Cardiac septum (tissue), 1 donor: Measurements from ENCODE around the genes TUT4, SLC1A7, CZIB, MAGOH, LRRC42 and CYB5RL.

DNA sequence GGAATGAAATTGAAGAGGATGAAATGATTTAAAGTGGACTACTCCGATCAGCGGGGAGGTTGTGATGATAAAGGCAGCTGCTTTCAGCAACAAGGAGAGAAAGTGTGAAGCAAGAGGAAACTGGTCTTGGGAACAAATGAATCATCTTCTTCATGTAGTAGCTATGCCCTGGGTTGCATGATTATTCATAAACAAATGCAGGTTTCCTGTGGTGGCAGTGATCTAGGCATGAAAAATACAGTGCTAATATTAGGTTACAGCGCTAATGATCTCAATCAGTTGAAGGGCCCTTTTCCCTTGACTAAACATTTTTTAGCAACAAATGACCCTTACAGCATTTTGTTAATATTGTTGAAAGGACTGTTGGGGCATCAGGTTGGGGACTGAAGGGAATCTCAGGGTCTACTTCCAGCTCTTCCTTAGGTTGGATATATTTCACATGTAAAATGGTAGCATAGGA is 2.0 kb upstream of the ZFYVE9 start:
- PRO-cap = no peak

- PRO-cap = no peak
Measured at GRCh38 chr1:52305836-52306342, 60.1 kb downstream of the CC2D1B start.

DNA sequence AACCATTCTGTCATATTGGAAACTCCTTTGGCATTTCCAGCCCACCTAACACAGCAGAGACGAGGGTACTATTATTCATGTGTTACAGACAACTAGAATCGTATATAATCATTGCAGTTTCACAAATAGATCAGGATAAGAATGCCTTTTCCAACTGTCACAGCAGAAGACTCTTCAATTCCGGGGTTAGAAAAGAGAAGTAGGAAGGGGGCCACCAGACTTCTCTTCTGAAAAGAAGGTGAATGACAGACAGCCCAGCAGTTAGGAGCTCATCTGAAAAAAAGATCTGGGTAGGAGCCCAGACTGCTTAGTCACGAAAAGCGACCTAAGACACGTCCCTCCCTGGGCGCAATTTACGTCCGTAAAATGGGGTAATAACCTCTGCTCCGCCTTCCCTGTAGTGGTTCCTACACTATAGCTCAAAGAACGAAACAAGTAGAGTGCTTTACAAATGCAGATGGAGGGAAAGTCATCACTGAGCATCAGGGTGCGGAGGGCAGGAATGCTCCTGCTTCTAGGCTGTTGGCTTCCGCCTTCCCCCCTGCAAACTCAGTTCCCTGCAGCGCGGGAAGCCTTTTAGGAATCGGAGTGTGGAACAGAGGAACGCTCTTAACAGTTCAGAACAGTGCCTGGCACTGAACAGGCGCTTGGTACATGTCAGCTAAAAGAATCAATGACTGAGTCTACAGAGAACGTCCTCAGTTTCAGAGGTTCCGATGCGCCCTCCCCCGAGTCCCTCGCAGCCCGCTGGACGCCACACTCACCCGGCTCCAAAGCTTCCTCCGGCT is 547 bp downstream of the ORC1 start:
- PRO-cap = no peak

DNA sequence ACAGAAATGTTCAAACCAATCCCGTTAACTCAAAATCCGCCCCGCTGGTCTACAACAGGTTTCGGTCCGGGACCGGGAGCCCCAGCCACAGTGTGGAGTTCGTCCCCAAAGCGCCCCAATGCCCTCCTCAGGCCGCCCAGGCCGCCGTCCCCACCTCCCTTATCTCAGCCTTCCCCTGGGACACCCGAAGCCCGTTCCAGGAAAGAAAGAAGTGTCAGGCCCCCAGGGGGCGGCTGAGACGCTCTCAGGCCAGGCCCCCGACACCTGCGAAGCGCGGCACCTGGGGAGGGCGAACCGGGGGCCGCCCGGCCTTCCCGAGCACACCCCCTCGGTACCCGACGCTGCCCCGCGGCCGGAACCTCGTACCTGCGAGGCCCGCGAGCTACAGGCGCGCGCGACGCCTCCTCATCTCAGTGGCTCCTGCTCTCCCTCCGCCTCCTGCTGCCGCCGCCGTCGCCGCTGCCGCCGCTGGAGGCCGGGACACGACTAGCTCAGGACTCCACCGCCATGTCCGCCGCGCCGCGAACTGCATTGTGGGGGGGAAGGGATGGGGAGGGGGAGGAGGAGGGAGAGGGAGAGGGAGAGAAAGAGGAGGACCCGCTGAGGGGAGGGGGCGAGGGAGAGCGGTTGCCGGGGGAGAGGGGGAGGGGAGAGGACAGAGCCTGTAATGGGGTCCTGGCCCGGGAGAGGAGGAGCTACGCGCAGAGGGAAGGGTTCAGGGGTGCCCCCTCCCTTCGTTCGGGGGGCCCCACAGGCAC is at the start of gene TUT4:
TSS of gene TUT4 (minus strand) at position 528 of the 758 bp plus-strand sequence.
- PRO-cap = bidirectional peak, plus-strand start outside the sequence, minus-strand start at position 528 of the sequence

GRCh38 chr1:52631592-52632292 is 1.2 kb upstream of the SHISAL2A start:
- PRO-cap = no peak

- PRO-cap = no peak
Measured at GRCh38 chr1:52659781-52660310, 26.9 kb downstream of the SHISAL2A start.

- PRO-cap = no peak
Measured at GRCh38 chr1:52813237-52814167, 29.1 kb upstream of the ZYG11A start.

- PRO-cap = no peak
Measured at GRCh38 chr1:52928090-52928534, 1.0 kb downstream of the SCP2 start.

DNA sequence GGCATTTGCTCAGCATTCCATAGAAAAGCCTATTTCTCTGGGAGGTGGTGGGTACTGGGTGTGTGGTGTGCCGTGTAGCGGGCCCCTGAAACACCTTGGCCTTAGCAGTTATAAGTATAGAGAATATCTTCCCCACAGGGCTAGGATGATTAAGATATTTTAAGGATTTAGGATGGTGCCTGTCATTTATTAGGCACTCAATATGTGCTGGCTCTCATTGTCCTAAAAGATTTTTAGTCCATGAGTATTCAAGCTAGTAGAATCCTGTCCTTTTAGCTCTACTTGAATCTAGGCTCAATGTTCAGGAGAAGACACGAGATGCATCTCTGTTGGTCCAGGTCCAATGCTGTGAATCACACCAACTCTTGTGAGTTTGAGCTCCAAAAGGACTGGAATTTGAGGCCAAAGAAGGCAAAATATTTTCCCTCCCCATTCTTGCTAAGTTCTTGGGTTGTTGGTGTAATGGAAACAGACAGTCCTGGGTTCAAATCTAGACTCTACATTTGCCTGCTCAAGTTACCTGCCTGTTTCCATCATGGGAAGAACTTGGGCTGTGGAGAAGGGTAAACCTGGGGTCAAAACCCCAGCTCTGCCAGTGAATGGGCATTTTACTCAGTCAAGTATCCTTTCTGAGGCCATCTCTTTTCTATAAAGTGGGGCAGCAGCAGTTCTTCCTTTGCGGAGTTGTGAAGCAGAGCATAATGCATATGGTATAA is 1.4 kb upstream of the PODN start:
- PRO-cap = no peak

- PRO-cap = no peak
Measured at GRCh38 chr1:53142322-53142780, at the start of gene SLC1A7. TSS of gene SLC1A7 (minus strand) at chr1:53142638.

DNA sequence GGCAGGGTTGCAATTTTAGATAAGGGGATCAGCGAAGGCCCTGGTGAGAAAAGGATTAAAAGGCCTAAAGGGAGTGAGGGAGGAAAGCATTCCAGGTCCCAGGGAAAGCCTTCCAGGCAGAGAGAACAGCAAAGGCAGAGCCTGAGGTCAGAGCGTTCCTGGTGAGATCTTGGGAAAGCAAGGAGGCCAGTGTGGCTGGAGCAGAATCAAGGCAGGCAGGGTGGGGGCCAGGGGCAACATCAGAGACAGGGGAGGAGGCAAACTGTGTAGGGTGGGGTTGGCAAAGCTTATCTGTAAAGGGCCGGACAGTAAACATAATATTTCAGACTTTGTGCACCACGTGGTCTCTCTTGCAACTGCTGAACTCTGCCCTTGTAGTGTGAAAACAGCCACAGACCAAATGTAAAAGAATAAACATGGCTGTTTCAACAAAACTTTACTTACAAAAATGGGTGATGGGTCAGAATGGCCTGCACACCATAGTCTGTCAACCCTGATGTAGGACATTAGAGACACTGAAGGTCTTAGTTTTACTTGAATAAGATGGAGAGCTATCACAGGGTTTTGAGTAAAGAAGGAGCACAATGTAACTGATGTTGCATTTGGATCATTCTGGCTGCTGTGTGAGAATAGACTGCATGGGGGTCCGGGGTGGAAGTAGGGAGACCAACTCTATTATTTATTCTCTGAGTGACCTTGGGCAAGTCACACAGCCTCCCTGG is 13.2 kb upstream of the CPT2 start:
- PRO-cap = no peak

- PRO-cap = no peak
Measured at GRCh38 chr1:53190223-53190891, 6.3 kb upstream of the CPT2 start.

DNA sequence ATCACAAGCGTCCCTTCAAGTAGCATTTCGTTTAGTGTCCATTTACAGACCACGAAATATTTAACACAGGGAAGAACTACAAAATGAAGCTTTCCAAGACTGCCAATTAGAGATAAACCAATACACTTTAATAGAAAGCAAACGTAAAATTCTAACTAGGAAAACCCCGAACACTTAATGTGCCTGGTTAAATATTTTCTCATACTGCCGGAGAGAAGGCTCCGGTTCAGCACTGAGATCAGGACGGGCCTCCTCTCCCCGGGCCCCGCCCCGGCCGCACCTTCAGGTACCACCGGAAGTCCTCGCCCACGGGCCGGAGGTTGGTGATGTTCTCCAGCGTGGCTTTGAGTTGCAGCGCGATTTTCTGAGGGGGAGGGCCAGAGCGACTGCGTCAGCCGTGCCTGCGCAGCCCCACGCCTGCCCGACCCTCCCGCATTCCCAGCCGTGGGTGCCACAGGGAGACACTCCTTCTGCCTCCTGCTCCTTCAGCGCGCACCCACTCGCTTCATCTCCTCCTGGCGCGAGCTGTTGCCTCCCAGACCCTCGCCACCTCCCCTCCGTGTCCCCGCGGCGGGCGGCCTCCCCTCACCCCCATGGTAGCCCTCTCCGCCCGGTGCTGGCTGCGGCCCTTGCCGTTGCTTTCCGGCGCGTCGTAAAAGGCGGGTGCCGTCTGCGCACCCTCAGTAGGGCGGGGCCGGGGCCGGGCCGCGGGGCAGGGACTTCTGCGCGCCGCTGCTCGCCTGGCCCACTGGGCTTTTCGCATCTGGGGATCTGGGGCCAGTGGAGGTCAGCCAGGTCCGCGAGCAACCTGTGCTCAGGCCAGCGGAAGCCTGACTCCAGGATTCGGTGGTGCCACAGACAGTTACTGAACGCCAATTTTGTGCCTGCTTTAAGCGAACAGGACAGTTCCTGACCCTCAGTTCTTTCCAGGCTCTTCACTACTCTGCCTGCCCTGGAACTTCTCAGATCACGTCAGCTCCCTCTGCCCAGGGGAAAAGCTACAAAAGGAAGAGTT is at the start of gene CZIB:
TSS of gene CZIB (minus strand) at position 654 of the 1,015 bp plus-strand sequence.
- PRO-cap = unidirectional peak, plus-strand start at position 202 of the sequence; bidirectional peak, plus-strand start at position 435 of the sequence, minus-strand start at position 283 of the sequence; bidirectional peak, plus-strand start at position 732 of the sequence, minus-strand start at position 637 of the sequence

DNA sequence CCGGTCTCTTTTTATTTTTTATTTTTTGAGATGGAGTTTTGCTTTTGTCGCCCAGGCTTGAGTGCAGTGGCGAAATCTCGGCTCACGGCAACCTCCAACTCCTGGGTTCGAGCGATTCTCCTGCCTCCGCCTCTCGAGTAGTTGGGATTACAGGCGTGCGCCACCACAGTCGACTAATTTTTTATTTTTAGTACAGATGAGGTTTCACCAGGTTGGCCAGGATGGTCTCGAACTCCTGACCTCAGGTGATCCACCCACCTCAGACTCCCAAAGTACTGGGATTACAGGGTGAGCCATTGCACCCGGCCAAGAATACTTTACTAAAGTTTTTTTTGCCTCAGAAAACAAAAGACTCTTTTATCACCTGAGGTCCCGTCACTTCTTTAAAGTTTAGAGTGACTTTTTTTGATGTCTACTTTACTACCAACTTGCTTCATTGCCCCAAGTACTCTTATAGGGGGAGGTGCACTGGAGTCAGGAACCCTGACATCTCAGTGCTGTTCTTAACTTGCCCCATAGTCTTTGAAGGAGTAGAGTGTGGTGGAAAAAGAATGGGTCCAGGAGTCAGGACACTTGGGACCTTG is 4.9 kb upstream of the CZIB start:
- PRO-cap = no peak

- PRO-cap = bidirectional peak, plus-strand start at chr1:53238593, minus-strand start at chr1:53238518
Measured at GRCh38 chr1:53238396-53239245, at the start of gene MAGOH. TSS of gene MAGOH (minus strand) at chr1:53238518.

- PRO-cap = no peak
Measured at GRCh38 chr1:53740650-53741128, 1.7 kb upstream of the GLIS1 start.

- PRO-cap = bidirectional peak, plus-strand start at chr1:53946479, minus-strand start at chr1:53946287
Measured at GRCh38 chr1:53946208-53946907, at the start of gene LRRC42. TSS of gene LRRC42 (plus strand) at chr1:53946350.

DNA sequence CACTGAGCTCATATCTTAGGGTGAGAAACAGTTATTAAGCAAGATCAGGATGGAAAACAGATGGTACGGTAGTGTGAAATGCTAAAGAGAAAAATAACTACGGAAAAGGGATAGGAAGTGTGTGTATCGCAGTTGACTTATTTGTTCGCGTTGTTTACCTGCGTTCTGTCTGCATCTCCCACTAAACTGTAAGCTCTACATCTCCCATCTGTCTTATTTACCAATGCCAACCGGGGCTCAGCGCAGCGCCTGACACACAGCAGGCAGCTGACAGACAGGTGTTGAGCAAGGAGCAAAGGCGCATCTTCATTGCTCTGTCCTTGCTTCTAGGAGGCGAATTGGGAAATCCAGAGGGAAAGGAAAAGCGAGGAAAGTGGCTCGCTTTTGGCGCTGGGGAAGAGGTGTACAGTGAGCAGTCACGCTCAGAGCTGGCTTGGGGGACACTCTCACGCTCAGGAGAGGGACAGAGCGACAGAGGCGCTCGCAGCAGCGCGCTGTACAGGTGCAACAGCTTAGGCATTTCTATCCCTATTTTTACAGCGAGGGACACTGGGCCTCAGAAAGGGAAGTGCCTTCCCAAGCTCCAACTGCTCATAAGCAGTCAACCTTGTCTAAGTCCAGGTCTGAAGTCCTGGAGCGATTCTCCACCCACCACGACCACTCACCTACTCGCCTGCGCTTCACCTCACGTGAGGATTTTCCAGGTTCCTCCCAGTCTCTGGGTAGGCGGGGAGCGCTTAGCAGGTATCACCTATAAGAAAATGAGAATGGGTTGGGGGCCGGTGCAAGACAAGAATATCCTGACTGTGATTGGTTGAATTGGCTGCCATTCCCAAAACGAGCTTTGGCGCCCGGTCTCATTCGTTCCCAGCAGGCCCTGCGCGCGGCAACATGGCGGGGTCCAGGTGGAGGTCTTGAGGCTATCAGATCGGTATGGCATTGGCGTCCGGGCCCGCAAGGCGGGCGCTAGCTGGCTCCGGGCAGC is at the start of gene CYB5RL:
TSS of gene CYB5RL (minus strand) at position 720 of the 985 bp plus-strand sequence.
- PRO-cap = bidirectional peak, plus-strand start at position 884 of the sequence, minus-strand start at position 671 of the sequence

GRCh38 chr1:54216016-54216542 is 16.1 kb downstream of the MRPL37 start:
- PRO-cap = no peak

DNA sequence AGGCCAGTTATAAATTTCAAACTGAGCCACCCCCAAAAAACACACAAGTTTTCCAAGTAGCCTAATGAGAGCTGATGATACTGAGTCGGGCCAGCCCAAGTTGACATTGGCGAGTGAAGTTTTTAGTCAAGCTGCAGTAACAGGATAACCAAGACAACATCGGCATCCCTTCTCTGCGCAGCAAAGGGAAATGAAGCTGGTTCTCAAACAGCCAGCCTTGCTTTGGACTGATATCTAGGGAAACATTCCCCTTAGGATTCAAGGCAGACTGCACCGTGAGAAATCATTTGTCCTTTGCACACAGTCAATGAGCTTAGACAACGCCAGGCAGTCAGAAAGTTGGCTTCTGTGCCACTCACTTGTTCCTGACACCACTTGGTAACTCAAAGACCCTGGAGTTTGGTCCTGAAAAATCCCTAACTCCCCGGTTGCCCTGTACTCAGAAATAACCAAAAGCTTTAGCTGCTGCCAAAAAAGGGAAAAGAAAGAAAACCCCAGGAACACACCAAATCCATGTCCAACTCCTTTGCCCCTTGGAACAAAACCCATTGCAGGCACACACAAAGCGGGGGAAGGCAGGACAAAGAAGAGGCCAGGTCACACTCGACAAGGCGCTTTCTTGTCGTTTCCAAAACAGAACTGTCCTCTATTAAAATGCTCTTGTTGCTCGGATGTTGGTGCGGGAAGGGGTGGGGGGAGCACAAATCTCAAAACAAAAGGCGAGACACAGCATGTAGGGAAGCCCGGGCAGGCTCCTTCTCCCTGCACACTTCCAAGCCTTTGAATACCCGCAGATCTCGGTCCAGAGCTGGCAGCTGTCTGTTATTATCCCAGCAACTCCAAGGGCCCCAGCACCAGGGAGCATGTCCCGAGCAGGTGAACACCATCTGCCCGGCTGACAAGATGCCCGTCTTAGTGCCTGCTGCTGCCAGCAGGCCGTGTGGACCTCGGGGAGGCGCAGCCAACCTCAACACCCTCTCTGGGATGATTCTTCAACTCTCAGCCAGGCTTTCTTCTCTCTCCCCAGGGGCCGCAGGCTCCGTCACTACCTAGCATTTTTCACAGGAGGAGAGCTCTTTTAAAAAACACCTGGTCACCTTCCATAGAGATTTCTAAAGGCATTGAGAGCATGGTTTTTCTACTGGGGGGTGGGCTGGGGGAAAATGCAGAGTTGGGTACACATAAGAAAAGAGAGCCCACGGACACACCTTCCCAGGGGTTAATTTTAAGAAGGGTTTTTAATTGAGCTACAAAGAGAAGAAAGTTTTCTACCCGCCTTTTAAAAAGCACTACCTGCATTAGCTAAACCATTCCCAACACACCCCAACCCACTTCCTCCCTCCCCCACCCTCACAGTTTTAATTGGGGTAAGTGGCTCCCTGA is 109.8 kb downstream of the MRPL37 start:
- PRO-cap = no peak